Pulmonary lymph node (tissue), 1 donor: ENCODE data around the genes ZMYND11 and IDI1.

DNA sequence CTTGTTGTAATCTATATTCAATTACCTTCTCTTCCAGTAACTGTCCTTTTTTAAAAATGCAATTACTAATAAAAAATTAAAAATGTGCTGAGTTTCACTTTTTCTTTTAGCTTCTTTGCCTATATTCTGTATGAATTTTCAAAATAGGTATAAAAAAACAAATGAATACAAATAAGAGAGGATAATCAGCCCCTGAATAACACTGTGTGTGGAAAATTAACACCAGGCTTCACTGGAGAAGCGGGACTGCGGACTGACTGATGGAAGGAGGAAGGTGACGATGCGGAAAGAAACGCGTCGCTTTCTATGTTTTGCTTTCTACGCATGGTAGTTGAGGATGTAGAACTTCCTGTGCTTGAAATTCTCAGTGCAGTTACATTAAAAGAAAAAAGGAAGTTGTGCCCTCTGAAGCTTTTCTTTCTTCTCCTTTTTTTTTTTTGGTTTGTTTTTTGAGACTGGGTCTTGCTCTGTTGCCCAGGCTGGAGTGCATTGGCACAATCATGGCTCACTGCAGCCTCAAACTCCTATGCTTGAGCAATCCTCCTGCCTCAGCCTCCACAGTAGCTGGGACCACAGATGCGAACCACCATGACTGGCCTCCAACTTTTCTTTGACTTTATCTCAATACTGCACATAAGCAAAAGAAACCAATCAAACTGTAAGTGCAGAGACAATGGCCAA lies 7.4 kb upstream of the ZMYND11 start:
- PRO-cap = bidirectional peak, plus-strand start at position 393 of the sequence, minus-strand start at position 276 of the sequence

GRCh38 chr10:135392-135912 lies at the start of gene ZMYND11:
ZMYND11 (plus strand) TSS chr10:135455.
- PRO-cap = bidirectional peak, plus-strand start at chr10:135503, minus-strand start at chr10:135312

- PRO-cap = no peak
Measured at GRCh38 chr10:169268-169926, 34.1 kb downstream of the ZMYND11 start.

GRCh38 chr10:379956-380850 lies 244.9 kb downstream of the ZMYND11 start:
- PRO-cap = no peak

DNA sequence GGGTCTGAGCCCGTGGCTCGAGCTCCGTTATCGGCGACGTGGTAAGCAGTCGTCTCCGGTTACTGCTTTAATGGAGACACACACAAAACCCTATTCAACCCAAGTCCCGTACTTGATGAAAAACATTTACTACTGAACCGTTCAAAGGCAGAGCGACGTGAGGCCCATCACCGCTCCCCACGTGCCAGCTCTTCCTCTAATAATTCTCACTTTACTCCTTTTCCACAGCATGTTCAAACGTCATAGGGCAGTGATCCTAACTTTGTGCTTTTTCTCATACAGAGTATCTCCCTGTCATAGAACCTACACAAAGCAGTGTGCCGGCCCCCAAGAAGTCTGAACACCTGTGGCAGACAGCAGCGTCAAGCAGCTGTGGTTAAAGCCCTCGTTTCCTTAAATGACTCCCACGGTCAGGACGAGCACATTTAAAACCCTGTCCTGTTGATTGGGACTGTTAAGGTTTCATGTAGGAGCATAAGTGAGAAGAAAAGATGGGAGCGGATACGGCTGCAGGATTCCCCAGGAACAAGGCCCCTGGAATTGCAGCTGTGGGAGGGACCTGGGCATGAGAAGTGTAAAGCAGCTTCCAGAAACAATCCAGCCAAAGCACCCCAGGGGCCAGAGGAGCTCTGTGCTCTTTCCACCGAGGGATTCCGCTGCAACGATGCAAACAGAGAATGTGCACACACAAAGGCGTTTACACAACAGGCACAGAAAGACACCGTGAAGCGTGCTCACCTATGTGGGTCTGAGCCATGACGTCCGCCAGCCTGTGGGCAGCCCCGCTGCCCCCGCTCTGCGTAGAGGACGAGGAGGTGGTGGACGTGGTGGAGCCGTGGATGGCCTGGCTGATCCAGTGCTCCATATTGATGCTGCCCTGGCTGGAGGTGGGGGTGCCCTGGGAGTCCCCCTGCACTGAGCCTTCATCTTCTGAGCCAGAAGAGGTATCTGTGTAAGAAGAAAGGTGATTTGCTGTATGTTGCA lies 267.1 kb downstream of the DIP2C start:
- PRO-cap = no peak

GRCh38 chr10:484406-484954 lies 205.0 kb downstream of the DIP2C start:
- PRO-cap = no peak

- PRO-cap = no peak
Measured at GRCh38 chr10:600899-601524, 88.5 kb downstream of the DIP2C start.

DNA sequence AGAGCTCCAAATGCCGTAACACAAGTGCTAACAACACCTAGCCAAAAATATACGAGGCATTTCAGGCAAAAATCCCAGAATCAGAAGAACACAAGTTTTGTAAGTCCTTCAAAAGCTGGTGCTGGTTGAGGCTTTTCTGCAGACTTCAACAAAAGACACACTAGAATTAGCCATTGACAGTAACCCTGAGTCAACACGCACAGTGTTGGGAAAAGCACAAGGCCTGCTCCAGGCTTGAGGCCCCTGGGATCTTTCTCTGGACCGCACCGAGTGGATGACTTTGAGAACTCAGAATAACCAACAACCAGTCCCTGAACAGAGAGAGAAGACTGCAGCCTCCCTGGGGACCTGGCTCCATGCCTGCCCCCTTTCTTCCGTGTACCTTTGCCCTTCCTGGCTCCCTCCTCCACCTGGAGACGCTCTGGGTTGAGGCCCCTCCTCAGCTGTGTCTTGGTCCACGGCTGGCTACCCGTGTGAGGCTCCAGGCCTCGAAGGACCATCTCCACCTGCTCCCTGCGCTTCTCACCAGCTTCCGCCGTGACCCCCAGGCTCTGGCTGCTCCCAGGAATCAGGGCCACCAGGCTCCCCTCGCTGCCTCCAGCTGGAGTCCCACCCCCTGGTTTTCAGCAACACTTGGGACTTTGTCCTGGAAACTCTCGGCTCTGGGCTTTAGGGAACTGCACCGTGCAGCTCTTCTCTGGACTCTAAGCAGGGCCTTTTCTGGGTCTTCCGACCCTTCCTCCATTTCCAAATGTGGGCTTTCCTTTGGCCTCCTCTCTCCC lies 28.4 kb downstream of the DIP2C start:
- PRO-cap = no peak

DNA sequence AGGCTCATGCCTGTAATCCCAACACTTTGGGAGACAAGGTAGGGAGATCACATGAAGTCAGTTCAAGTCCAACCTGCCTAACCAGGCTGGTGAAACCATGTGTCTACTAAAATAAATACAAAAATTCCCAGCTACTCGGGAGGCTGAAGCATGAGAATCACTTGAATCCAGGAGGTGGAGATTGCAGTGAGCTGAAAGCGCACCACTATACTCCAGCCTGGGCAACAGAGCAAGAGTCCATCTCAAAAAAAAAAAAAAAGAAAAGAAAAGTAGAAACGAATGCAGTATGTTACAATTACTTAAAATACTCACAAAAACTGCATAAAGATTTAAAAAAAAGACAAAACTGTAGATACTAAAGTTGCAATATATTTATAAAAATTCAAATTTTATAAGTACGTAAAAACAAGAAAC lies 36.1 kb downstream of the LARP4B start:
- PRO-cap = no peak

- PRO-cap = no peak
Measured at GRCh38 chr10:913223-914186, 18.0 kb downstream of the LARP4B start.

DNA sequence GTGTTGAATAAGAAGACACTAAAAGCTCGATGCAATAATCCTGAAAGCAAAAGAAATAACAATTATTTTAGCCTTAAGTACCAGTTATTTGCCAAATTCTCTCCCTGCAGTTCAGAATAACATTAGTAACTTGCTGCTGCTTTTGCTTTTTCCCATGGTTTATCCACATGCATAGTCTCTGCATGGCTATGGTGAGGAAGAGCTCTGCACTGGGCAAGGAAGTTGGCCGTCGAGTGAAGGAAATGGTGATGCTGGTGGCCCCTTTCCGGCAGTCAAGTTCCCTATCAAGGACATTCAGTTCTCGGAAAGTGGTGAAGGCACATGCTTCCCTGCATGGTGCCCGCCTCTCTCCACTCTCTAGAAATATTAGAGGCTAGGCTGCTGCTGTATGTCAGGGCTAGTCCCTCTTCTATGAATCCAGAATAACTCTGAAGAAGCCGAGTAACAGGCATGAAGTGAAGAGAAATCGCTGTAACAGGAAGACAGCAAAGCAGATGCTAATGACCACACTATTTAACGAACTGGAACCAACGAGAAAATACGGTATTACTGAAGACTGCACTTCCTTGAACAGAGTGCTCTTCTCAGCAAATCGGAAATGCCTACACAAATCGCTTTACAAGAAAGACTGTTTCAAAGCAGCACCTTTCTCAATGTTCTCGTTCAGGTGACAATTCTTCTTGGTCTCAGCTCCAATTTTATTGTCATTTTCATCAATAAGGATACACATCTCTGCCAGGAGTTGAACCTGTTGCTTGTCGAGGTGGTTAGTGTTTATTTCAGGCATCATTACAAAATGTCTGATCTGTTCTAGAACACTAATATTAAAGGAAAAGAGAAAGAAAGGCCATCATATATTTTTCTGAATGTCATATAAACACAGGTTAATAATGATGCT lies 5.3 kb downstream of the IDI1 start:
- PRO-cap = bidirectional peak, plus-strand start at position 297 of the sequence, minus-strand start at position 235 of the sequence; bidirectional peak, plus-strand start at position 541 of the sequence, minus-strand start at position 523 of the sequence

GRCh38 chr10:1048984-1050114 lies at the start of gene IDI1:
IDI1 (minus strand) TSS chr10:1049119.
- PRO-cap = bidirectional peak, plus-strand start at chr10:1049095, minus-strand start at chr10:1048915; bidirectional peak, plus-strand start at chr10:1049292, minus-strand start at chr10:1049366; bidirectional peak, plus-strand start at chr10:1049483, minus-strand start at chr10:1049410

DNA sequence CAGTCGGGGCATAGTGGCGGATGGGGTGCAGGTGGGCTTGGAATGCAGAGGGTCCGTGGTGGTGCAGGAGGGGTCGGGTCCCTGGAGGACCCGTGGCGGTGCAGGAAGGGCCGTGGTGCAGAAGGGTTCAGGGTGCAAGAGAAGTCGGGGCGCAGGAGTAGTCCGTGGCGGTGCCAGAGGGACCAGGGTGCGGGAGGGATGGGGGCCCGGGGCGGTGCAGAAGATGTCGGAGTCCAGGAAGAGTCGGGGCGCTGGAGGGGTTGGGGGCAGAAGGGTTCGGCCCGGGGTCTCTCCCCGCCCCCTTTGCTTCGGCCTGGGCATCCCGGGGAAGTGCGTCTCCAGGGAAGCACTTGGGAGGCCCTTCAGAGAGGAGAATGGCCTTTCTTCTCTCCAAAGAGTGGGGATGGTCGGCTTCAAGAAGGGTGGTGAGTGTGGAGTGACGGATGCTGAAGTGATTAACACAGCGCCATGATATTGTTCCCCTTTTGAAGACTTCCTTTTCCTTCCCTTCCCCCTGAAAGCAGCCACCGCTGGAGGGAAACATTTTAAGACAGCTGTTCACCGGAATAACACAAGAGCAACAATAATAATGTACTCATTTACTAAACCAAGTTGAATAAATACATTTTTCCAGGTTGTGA lies 1.0 kb downstream of the WDR37 start:
- PRO-cap = unidirectional peak, minus-strand start at position 453 of the sequence

GRCh38 chr10:1063989-1064475 lies 7.8 kb downstream of the WDR37 start:
- PRO-cap = no peak

DNA sequence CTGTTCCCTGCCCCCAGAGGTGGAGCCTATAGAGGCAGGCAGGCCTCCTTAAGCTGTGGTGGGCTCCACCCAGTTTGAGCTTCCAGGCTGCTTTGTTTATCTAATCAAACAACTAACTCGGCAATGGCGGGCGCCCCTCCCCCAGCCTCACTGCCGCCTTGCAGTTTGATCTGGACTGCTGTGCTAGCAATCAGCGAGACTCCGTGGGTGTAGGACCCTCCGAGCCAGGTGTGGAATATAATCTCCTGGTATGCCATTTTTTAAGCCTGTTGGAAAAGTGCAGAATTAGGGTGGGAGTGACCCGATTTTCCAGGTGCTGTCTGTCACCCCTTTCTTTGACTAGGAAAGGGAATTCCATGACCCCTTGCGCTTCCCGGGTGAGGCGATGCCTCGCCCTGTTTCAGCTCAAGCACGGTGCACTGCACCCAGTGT lies 170.8 kb downstream of the WDR37 start:
- PRO-cap = no peak

DNA sequence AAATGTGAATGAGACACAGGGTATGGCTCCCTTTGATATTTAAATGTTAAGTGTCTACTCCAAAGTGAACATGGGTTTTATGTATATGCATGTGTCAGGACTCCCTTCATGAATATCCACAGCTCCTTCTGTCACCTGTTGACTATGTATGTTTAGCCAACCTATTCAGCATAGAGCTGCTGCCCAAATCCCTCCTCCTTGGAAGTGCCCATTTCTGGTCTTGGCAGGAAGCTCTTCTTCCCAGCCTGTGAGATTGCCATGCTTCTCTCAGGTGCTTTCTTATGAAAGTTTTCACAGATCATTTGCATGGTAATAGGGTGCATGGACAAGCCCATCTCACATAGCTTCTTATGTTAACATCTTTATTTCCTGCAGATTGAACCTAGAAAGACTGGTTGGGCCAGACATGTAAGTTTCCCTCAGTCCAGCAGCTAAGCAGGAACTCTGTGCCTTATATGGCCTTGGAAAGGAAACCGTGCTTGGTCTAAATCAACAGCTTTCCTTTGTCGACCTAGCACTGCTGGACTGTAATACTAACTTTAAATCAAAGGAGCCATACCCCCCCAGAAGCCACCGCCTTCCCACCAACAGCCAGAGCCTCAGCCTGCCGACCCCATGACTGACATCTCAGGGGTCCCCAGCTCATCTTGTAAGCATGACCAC lies 288.9 kb downstream of the ADARB2 start:
- PRO-cap = no peak

GRCh38 chr10:2501085-2501686 lies 566.2 kb upstream of the PFKP start:
- PRO-cap = no peak

DNA sequence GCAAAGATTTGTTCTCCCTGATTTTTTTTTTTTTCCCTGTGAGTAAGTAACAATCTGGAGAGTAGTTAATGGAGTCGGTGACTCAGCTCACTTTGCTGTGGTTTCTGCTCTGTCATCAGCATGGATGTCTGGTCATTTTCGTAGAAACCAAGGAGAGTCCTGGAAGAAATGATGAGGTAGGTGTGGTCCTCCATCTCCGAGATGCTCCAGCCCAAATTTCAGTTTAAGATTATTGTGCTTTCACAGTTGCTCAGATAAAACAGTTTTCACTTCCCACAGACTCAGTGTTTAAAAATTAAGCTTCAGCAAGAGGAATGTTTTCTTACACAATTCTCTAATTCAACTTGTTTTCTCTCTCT lies 76.4 kb upstream of the PITRM1 start:
- PRO-cap = no peak

- PRO-cap = no peak
Measured at GRCh38 chr10:3423300-3423836, 250.8 kb upstream of the PITRM1 start.

GRCh38 chr10:3455325-3455827 lies 282.8 kb upstream of the PITRM1 start:
- PRO-cap = no peak